Epithelial cell of alveolus of lung (primary cell): ENCODE data around the genes IL10RA and TMPRSS4.

- RAMPAGE, long total RNA = no peak
- RRBS = no CpG with 5 or more reads among the region's 1 CpG
Measured at GRCh38 chr11:117037972-117038330, 60.3 kb downstream of the SIK3 start.

DNA sequence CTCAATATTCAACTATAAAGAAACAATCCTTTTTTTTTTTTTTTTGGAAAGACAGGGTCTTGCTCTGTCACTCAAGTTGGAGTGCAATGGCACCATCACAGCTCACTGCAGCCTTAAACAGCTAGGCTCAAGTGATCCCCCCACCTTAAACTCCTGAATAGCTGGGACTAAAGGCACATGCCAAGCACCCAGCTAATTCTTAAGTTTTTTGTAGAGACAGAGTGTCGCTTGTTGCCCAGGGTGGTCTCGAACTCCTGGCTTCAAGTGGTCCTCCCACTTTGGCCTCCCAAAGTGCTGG, 31.8 kb downstream of the SIK3 start:
- RAMPAGE, long total RNA = no peak
- RRBS = no CpG with 5 or more reads among the region's 2 CpGs

- RAMPAGE, long total RNA = no peak
- RRBS = no CpG with 5 or more reads among the region's 4 CpGs
Measured at GRCh38 chr11:117071029-117071887, 27.0 kb downstream of the SIK3 start.

- RAMPAGE, long total RNA = no peak
- RRBS = no CpG with 5 or more reads among the region's 8 CpGs
Measured at GRCh38 chr11:117185585-117186386, 7.2 kb downstream of the SIDT2 start.

- RAMPAGE, long total RNA = no peak
- RRBS = no CpG with 5 or more reads among the region's 27 CpGs
Measured at GRCh38 chr11:117188606-117189439, 10.3 kb downstream of the SIDT2 start.

GRCh38 chr11:117202676-117203732, 3.8 kb downstream of the TAGLN start:
- RAMPAGE, long total RNA = no peak
- RRBS = no CpG with 5 or more reads among the region's 21 CpGs

- RAMPAGE, long total RNA = no peak
- RRBS = no CpG with 5 or more reads among the region's 3 CpGs
Measured at GRCh38 chr11:117203733-117203930, 4.5 kb downstream of the TAGLN start.

DNA sequence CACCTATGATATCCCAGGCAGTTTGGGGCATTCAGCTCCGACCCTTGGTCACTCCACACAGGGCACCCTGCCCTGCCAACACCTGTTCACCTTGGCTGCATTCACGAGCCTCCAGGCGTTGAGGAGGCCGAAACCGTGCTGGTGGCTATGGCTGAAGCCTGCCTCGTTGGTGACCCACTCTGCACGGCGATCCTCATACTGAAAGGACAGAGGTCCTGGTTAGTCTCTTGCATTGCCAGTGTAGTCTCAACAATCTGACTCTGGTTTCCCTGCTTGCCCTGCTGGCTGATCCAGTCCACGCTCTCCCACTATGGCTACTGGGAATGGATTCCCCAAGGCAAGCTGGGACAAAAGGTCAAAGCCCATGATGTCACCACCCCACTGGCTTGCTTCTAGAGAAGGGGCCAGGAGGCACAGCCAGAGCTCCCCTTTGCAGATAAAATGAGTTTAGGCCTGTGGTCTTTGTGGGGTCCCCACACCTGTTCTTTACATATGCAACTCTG, 12.9 kb downstream of the PCSK7 start:
- RAMPAGE, long total RNA = no peak
- RRBS = no CpG with 5 or more reads among the region's 9 CpGs

GRCh38 chr11:117229473-117230007, 2.3 kb downstream of the PCSK7 start:
- RAMPAGE, long total RNA = no peak
- RRBS = no CpG with 5 or more reads among the region's 9 CpGs

GRCh38 chr11:117842063-117842516, 17.5 kb upstream of the FXYD2 start:
- RAMPAGE, long total RNA = no peak
- RRBS = no CpG with 5 or more reads among the region's 11 CpGs

GRCh38 chr11:117928802-117929212, 395 bp downstream of the TMPRSS13 start:
- RAMPAGE, long total RNA = no peak
- RRBS = no CpG with 5 or more reads among the region's 5 CpGs

DNA sequence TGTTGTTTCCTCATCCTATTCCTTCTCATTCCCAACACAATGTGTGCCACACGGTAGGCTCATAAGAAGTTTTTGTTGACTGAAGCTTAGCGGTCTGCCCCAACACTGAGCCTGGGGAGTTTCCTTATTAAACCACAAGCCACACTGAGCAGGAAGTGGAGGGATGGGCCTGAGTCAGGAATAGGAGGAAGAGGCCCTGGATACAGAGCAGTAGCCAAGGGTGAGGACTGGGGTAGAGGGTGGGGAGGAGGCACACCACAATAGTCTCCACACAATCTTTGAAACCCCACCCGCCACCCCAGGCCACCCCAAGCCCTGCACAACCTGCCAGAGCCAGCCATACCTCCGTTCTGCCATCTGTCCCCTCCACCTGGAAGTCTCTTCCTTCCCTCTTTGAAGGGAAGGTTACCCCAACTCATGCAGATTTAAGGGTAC, 15.5 kb upstream of the IL10RA start:
- RAMPAGE, long total RNA = no peak
- RRBS = no CpG with 5 or more reads among the region's 4 CpGs

GRCh38 chr11:117985761-117986600, at the start of gene IL10RA:
Gene IL10RA (plus strand): TSS chr11:117986394.
- RAMPAGE, long total RNA = no peak
- RRBS = 2% methylated on average over 20 of the region's 71 CpGs

GRCh38 chr11:117993213-117993657, 7.0 kb downstream of the IL10RA start:
- RAMPAGE, long total RNA = no peak
- RRBS = no CpG with 5 or more reads among the region's 6 CpGs

- RAMPAGE, long total RNA = no peak
- RRBS = no CpG with 5 or more reads among the region's 5 CpGs
Measured at GRCh38 chr11:117994218-117994819, 8.1 kb downstream of the IL10RA start.

DNA sequence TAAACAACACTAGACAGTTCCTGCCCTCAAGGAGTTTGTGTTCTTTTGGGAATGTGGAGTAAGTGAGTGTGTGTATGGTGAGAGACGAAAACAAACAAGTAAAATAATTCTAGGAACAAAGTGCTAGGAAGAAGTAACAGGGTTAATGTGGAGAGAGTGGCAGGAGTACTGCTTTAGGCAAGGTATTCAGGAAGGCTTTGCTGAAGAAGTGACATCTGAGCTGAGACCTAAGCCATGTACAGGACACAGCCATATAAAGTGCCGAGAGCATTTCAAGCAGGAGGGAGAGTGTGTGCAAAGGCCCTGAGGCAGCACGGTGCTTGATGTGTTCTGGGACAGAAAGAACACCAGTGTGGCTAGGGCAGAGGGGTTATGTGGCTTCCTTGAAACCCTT, 11.5 kb downstream of the IL10RA start:
- RAMPAGE, long total RNA = no peak
- RRBS = no CpG with 5 or more reads among the region's 3 CpGs

- RAMPAGE, long total RNA = no peak
- RRBS = no CpG with 5 or more reads among the region's 4 CpGs
Measured at GRCh38 chr11:118006076-118006514, 19.9 kb downstream of the IL10RA start.

DNA sequence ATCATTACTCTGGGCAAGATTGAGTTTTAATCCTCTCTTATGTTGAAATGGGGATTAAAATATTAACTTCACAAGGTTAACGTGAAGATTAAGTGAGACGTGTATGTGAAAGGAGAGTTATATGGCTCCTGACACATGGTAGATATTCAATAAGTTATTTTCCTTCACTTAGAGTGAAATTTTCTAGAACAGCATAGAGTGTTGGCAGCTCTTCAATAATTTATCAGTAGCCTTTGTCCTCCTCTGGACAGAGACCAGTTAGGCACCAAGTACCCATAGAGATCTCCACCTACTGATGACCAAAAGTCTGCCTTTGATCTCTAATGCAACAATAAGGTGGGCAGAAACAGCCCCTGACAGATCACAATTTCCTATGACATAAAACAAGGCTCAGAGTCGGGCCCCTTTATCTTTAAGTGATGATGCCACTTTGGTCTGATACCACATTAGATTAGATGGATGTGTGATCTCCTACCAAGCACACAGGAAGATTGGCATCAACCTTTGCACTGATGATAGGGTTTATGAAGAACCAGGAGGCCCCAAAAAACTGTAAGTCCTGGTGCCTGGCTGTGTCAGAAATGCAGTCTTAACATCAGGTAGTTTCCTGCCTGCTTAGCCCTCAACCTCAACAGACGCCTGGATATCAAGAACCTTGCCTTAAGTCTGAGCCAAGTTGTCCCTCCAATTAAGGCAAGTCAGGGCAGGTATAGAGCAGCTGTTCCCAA, 30.8 kb upstream of the TMPRSS4 start:
- RAMPAGE, long total RNA = no peak
- RRBS = no CpG with 5 or more reads among the region's 4 CpGs

GRCh38 chr11:118076397-118077523, at the start of gene TMPRSS4:
Gene TMPRSS4 (plus strand): TSS chr11:118077078.
- RAMPAGE, long total RNA = no peak
- RRBS = no CpG with 5 or more reads among the region's 16 CpGs

DNA sequence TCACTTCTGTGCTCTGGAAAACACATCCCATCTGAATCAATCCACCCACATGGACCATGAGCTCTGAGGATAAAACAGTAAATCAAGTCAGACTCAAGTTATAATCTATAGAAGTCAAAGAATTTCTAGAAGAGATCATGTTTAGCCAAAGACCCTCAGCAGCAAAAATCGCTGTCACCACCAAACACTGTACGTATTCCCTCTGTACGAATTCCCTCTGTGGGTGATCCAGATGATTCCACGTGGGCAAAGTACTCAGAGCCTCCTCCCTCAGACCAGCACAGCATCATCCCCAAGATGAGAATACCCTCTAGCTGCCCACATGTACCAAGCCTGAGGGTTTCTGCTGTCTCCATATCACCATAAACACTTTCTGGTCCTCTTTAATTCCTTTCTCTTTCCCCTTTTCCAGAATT, 18.9 kb downstream of the JAML start:
- RAMPAGE, long total RNA = no peak
- RRBS = no CpG with 5 or more reads among the region's 4 CpGs